Measurements from ENCODE around the genes SUPT20HL1, DCAF8L1 and GK.

- PRO-cap, result unidirectional peak, plus-strand start at chrX:23811264
Measured at GRCh38 chrX:23811006-23811599, 28.1 kb downstream of the SAT1 start.

- PRO-cap, result bidirectional peak, plus-strand start at chrX:24025446, minus-strand start at chrX:24025289; bidirectional peak, plus-strand start at chrX:24025713, minus-strand start at chrX:24025675
Measured at GRCh38 chrX:24025399-24026370, 1.3 kb downstream of the KLHL15 start.

DNA sequence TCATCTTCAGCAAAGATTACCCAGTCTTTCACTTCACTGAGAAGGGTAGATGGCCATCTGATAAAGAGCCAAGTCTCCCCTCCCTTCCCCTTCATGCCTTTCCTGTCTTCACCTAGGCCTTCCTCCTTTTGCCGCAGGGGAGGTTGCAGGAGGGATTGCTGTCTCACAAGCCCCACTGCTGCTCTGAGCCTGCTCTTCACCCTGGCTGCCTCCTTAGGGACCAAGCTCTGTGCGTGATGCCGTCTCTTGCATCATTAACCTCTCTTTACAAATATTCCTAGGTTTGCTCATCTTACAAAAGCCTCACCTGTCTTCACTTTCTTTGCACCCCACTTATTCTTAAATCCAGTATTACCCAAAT is 3.7 kb downstream of the ZFX start:
- PRO-cap, result no peak

- PRO-cap, result no peak
Measured at GRCh38 chrX:24154301-24154674, 4.8 kb downstream of the ZFX start.

GRCh38 chrX:24167177-24167887 is 17.8 kb downstream of the ZFX start:
- PRO-cap, result no peak

DNA sequence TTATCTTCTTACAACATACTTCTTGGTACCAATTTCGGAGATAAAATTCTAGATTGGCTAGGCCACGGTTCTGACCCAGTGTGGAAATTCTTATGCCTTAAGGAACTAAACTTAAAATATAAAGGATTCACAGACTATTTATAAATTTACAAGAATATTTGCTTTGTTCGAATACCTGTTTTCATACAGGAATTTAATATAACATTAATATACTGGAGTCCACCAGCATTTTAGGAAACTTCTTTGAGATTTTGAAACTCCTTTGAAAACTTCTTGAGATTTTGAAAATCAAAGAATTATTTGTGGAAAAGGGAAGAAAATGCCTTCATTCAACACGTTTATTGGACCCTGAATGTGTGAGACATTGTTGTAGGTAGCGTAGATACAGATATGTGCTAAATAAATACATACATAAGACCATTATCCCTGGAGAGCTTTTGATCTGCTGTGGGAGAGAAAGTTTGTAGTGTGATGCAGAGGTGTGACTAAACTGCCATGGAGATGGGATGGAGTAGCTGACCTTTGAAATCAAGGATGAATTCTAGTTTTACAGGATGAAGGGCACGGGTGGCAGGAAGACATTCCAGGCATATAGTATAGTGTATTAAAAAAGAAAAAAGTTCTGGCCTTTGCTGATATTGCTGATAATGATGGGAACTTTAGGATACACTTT is 31.5 kb downstream of the ZFX start:
- PRO-cap, result no peak

DNA sequence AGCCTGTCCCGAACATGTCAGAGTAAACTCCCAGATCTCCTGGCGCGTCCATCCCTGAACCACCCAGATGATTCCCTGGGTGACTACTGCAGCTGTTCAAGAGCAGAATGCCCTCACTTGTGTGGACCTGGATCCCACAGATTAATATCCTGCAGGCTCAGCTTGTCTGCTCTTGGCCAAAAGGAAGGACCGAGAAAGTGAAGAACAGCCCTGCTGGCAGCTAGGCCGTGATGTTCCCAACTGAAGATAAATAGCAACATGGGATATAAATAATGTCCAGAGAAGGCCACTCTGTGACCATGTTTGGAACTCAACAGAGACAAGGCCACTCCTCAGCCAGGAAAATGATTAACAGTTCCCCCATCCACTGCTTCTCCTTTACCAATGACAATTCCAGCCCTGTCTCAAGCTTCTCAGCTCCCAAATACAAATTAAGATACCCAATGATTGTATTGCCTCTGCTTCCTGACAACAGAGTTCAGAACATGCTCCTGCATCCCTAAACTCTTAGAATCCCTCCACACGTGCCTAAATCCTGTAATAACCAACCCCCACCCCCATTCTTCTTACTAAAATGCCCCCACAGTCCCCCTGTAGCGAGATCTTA is 21.4 kb downstream of the SUPT20HL2 start:
- PRO-cap, result no peak

DNA sequence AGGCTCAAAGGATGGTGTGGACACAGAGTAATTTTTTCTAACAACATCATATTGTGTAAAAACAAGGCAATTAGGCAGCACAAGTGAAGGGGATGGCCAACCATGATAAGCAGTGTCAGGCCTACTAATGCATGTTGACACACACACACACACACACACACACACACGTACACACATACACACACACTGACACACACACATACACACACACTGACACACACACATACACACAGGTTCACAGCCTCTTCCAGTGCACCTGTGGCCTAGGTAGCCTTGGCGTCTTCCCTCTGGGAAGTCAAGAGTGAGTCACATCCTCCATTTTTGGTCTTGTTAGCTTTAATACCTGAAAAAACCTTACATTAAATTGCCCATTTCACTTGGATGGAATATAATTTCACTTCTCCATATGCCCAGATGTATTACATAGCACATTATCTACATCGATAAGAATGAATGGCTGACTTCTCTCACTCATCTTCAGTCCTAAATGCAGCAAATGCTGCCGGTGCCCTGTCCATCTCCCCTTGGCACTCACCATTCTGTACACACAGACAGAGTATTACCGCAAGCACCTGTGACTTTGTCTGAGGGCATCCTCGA is at the start of gene SUPT20HL1:
TSS of gene SUPT20HL1 (plus strand) at position 316 of the 600 bp plus-strand sequence.
- PRO-cap, result no peak

GRCh38 chrX:24397035-24397498 is 36.6 kb downstream of the SUPT20HL1 start:
- PRO-cap, result no peak

DNA sequence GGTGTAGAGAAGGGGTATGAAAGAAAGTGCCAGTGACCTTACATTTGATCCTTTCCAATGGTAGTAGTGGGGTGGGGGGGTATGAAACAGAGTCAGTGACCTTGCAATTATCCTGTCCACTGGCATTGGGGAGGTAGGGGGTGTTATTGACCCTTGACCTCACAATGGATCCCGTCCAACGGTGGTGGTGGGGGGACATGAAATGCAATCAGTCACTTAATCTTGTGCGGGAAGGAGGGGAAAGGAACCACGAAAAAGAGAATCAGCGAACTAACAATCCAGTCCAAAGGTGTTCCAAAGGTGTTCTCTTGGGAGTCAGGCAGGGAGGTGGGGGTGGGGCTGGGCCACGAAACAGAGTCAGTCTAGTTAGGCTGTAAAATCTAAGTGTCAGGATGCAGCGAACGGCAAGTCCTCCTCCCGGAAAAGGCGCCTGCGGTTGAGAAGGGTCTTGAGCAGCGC is 555 bp upstream of the PDK3 start:
- PRO-cap, result bidirectional peak, plus-strand start at position 383 of the sequence, minus-strand start at position 308 of the sequence

DNA sequence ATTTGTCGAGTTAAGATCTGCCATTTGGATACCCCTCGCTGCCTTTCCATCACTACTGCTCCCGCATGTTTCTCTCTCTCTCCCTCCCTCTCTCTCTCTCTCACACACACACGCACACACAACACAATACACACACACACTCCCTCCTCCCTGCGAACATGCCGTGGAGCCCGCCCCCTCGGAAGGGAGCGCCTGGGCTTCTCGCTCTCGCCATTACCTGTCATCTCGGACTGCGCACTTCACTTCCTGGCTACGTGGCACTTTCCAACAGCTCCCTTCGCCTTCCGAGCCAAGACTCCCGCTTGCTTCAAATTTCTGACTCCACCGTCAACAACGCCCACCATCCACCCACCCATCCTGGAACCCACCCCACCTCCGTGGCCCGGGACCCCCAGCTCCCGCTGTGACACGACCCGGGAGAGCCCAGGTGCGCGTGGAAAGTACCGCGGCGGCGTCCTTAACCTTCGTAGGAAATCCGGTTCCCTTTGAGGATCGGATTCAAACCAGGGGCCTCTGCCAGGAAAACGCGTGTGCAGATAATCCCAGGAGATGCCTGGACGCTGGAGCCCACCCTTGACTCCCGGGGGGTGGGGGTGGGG is 12.6 kb downstream of the ARX start:
- PRO-cap, result bidirectional peak, plus-strand start at position 270 of the sequence, minus-strand start at position 102 of the sequence

- PRO-cap, result no peak
Measured at GRCh38 chrX:27981236-27981599, at the start of gene DCAF8L1. TSS of gene DCAF8L1 (minus strand) at chrX:27981449.

DNA sequence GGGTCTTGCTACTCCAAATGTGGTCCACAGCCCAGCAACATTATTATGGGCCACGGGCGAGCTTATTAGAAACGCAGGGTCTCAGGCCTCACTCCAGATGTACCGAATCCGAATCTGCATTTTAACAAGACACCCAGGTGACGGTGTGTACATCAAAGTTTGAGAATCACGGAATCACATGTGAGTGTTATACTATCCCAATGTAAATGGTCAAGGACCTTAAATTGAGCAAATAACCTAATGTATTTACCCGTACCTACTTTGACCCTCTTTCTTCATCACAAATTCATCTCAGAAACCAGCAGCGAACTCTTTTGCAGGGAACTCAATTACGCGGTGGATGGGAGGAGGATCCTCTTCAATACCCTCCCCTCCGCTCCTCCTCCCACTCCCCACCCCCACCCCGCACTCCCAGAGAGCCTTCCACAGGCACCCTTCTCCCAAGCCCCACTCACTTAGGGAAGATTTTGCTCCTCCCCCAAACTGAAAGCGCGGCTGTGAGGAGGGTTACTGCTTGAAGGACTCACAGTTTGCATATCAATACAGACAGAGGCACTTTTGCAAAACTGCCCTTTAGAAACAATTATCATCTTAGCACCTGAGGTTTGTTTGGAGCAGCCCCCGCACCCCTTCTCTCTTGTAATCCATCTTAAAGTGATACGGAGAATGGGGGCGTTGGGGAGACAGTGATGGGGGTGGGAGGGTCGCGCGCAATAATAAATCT is 1.0 kb upstream of the IL1RAPL1 start:
- PRO-cap, result no peak

DNA sequence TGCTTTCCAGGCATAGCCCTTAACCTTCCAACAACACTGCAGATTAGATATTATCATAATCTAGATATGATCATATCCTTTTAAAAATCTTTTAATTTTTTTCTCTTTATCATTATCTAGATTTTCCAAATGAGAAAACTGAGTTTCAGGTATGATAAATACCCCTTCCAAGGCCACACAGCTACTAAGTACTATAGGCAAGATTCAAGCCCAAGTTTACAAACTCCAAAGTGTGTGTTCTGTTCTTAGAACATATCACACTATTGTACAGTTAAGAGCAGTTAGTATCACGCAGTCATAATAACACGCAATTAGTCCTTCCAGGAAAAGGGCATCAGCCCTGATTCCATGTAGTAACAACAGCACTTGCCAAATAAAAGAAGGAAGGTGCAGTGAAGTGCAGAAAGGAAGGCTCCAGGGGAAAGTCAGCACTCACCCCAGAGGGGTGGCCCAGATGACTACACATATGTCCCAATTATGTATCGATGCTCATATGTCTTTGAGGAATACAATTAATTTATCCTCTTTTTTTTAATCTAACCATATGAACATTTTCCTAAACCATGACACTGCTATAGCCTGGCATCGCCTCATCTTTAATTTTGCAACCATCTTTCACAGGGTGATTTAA is 4.5 kb downstream of the TASL start:
- PRO-cap, result no peak

DNA sequence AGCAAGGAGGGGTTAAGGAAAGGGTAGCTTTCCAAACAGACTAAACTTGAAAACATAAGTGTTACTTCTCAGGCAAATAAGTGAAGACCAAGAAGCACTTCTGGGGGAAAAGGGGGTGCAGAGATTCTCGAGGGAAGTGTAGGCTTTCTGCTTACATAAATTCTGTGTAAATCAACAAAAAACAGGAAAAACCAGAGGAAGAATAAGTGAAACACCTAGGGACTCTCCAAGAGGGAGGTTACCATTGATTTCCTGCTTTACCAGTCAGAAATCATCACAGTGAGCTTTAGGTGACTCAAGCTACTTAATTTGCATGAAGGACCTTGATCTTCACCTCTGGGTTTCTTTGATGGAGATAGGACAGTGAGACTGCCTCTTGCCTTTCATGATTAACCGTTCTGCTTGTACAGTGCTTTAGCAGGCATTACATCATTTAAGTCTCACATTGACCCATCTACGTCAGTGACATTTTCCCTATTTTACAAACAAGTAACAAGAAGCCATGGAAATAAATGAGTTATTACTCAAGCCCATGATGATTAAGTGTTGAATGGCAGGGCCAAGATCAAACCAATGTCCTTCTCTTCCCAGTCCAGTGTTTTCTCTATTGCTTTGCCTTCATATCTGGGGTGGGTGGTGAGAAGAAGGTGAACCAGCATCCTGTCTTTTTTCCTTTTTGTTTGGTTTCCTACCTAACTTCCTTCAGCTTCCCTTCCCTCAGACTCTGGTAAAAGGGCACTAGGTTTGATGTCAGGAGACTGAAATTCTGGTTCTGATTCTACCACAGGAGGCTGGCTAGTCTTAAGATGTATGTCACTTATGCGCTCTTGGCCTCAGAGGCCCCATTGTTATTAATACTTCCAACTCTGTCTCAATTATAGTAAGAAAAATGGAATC is 3.3 kb upstream of the GK start:
- PRO-cap, result no peak

DNA sequence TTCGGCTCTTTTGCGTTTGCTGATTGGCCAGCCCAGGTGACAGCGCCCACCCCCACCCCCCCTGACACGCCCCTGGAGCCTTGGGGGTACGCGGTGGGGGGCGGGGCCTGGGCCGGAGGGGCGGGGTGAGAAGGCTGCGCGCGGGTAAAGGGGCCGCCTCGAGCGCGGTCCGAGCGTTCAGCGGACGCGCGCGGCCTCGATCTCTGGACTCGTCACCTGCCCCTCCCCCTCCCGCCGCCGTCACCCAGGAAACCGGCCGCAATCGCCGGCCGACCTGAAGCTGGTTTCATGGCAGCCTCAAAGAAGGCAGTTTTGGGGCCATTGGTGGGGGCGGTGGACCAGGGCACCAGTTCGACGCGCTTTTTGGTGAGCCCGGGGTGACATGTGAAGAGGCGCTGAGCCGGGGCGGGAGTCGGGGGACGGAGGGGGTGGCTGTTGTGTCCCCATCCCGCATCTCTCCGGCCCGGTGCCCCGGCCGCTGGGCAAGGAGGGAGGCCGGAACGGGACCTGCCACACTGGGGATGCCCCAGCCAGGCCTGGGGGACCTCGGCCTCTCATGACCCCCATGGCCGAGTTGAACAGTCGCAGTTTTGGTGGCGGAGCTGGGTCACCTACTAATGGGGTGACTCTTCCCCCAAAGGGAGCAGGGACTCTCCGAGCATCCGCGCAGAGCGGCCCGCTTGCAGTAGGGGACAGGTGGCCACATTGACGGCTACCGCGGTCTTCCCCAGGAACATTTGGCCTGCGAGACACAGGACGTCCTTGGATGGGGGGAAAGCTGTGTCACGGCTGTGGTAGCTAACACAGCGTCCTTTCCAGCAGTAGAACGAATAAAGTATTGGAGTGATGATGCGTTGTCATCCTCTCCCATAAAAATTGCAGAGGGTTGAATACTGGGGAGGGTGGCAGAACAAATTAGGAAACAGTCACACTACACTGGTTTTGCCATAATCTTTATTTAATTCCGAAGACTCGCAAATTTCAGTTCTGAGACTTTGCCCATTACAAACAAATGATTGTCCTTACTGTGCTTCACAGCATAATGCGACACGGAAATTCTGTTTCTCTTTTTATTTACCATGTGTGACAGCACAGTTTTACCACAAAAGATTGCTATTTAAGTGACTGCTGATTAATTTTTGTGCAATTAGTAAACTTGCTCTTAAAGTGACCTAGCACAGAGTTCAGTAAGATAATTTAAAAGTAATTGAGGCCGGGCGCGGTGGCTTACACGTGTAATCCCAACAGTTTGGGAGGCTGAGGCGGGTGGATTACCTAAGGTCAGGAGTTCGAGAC is at the start of gene GK:
TSS of gene GK (plus strand) at position 174 of the 1,296 bp plus-strand sequence.
- PRO-cap, result bidirectional peak, plus-strand start at position 176 of the sequence, minus-strand start outside the sequence; unidirectional peak, plus-strand start at position 268 of the sequence; unidirectional peak, plus-strand start at position 557 of the sequence

DNA sequence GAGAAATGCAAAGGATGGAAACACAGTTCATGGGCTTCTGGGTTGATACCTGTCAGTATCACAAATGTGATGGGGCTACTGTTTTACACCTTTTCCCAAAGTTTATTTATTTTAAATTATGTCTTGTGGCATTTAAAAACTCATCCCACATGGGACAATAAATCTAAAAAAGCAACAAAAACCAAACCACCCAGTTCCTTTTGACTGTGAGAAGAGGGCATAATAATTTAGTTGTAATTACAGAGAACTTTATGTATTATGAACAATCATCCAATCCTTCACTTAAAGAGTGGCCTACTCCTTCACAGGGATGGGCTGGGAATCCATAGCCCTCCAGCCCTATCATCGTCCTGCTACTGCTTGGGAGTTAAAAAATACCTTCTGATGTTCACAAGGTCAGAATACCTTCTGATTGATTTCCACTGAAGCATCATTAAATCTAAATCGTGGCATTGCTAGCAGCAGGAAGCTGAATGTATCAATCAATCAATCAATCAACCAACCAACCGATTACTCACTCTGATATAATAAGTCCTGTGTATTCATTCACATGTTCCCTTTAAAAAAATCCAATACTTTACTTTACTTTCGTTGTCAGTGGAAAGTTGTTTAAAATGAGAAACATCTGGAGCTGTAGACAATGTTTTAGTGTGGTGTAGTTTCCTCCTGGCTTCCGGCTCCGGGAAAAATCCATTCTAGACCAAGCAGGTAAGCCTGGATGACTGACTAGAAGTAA is 48.7 kb upstream of the FTHL17 start:
- PRO-cap, result no peak

GRCh38 chrX:31265915-31266531 is 194.2 kb upstream of the FTHL17 start:
- PRO-cap, result no peak

- PRO-cap, result no peak
Measured at GRCh38 chrX:31670077-31670690, 598.3 kb upstream of the FTHL17 start.

DNA sequence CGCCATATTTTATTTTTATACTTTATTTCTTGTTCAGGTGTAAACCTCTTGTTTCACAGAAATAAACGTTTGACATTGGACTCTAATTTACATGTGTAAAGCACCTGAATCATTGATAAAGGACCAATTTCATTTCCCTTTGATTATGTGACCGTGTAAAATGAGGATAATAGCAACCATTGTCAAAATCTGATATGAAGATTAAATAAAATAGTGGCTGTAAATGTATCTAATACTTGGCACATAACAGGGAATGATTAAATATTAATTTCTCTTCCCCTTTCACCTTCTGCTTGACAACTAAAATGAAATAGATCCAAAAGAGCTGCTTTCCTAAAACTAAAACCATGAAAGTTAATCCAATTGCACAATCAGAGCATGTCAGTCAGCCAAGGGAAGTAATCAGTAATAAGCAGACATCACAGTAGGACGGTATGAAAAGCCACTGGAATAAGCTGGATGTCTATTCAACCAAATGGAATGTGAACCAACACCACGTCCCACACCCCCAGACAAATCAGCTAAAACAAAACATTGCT is 859.2 kb upstream of the FTHL17 start:
- PRO-cap, result no peak

Data from ileum (tissue), 1 donor.